Zone of skin (tissue), 1 donor: ENCODE data around the genes CATSPER3 and CDC25C.

GRCh38 chr5:134967451-134968059, at the start of gene CATSPER3:
CATSPER3 (plus strand) TSS chr5:134967907.
- RRBS = no CpG with 5 or more reads among the region's 6 CpGs

DNA sequence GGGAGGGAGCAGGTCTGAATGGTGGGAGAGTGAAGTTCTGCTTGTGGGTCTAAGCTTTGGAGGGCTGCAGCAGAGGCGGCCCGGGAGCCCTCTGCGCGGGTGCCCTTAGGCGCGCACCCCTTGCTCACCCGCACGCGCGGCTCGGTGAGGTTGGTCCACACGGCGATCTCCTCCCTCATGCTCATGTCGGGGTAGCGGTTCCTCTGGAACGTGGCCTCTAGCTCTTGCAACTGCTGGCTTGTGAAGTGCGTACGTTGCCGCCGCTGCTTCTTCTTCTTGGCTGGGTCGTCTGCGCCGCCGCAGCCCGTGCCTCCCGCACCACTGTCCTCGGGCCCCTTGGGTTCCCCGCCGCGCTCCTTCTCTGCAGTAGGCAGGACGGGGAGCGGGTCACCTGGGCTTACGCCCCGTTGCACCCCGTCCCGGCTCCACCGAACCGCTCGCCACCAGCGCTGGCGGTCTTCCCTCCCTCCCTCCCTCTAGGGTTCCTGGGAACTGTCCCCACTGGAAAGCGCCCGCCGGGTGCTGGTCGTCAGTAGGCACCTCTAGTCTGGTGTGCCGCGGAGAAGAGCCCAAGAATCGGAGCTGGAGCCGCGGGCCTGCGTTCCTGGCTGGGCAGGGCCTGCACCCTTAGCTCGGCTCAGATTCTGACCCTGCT, 2.8 kb downstream of the PITX1 start:
- RRBS = 11% methylated on average over 11 of the region's 52 CpGs

DNA sequence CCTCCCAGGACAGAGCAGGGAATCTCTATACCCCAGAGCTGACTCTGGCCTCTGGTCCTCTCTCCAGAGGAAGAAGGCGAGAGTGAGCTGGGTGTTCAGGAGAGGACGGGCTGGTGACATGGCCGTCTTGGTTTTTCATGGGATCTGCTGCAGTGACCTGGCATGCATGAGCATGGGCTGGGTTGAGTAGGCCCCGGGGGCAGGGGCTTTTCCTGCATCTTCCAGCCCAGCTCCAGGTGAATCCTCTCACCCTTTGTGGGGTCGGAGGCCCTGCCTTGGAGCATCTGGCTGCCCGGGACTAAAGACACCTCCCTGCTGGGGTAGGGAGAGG, 28.1 kb upstream of the PITX1 start:
- RRBS = 64% methylated on average over 3 of the region's 6 CpGs

DNA sequence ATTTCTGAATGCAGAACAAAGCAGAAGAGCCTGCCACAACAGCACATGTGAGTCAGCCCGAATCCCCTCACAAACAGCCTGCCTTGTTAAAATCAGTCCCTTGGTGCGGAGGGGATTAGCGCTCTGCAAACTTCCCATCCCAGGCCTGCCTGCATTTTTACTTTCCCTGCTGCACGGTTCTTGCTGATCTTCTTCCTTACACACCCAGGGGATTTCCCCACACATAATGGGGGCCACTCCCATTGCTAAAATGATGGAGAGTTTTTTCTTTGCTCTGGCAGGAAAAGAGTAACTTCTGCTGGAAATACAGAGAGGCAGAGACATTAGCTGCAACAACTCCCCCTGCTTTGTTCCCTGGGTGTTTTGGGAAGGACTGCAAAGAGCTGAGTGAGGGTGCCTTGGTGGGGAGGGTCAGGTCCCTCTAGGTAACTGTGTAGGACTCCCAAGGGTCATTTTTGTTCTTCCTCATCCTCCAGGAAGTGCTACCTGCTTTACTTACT, 78.4 kb upstream of the PITX1 start:
- RRBS = no CpG with 5 or more reads among the region's 4 CpGs

DNA sequence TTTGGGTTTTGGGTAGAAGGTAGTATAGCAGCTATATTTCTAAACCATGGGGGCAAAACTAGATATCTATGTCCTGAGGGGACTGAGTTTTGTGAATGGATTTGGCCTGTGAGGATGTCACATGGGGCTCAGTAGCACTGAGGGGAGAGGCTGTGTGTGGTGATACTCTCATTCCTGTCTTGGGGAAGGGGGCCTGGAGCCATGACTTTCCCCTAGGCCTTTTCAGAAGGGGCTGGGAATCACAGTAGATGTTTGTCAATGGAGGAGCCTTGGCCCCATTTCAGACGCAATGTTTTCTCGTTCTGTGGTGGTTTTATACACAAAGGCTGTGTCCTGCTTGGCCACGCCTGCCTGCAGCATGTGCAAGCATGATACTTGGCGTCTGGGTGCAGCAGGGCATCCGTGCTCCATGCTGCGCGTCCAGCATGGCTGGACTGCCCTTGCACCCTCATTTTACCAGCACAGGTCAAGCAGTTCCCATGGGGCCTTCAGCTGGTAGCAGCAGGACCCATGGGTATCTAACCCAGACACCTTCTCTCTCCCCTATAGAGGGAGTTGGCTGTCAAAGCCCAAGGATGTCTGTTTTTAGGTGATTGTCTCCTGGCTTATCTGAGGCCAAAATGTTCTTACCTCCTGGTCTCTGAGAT, 158.2 kb upstream of the PITX1 start:
- RRBS = no CpG with 5 or more reads among the region's 7 CpGs

- RRBS = 84% methylated on average over 2 of the region's 5 CpGs
Observed at GRCh38 chr5:135345900-135346607, 53.0 kb downstream of the MACROH2A1 start.

- RRBS = under 1% methylated on average over 11 of the region's 29 CpGs
Observed at GRCh38 chr5:135466121-135466631, 14.0 kb upstream of the TIFAB start.

DNA sequence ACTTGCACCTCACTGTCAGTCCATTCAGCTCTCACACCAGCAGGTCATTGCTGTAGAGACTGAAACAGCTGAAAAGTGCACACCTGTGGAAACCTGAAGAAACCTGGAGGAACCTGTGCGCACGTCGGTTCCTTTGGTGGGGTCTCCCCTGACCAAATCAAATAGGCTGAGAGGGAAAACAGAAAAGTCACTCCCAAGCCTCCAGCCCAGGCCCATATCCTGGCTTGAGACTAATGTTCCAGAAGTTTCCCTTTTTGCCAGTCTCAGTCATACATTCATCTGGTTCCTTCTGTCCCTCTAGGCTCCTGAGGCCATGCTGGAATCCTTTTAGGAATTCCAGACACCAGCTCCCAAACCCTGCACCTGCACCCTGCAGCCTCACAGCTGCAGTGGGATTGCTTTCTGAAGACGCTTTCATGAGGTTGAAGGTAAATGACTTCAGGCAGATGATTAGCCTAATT, 24.2 kb upstream of the CXCL14 start:
- RRBS = no CpG with 5 or more reads among the region's 4 CpGs

GRCh38 chr5:135704717-135705021, 125.9 kb upstream of the CXCL14 start:
- RRBS = no CpG with 5 or more reads among the region's 2 CpGs

DNA sequence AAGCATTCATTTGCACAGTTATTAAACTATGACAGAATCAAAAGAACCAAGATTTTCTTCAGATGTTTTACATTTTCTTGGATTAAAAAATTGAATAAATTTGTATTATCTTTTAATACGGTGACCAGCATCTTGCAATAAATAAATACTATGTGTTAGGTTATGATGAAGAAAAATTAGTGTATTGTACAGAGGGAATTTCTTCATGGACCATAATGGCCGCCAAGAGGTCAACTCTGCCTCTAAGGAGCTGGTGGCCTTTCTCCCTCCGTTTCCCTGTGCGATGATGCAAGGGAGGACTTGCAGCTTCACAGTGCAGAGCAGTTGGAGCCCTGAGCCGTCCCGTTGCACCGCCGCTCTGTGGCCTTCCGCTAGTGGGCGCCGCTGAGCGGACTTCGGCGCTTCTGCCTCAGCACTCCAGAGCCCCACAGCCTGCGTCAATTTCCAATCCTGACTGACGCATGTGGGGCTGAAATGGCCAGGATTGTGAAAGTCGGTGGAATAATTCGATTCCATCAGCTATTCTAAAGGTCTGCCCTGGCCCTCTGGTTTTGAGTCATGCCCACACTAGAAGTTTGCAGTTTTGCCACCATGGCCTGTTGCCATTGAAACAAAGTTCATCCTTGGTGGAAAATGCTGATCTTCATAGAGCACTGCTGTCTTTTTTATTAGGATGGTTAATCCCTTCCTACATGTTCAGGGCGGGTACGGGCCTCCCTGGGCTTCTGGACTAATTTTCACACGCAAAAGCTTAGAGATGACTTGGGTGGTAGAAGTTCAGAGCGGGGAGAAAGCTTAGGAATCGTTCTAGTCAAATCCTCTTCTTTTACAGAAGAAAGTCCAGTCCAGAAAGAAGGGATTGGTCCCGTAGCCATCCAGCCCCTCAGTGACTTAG, 22.7 kb upstream of the LECT2 start:
- RRBS = no CpG with 5 or more reads among the region's 24 CpGs

- RRBS = no CpG with 5 or more reads among the region's 7 CpGs
Observed at GRCh38 chr5:135999300-136000030, 29.3 kb upstream of the TGFBI start.

- RRBS = 85% methylated on average over 3 of the region's 11 CpGs
Observed at GRCh38 chr5:136055361-136055885, 26.6 kb downstream of the TGFBI start.

DNA sequence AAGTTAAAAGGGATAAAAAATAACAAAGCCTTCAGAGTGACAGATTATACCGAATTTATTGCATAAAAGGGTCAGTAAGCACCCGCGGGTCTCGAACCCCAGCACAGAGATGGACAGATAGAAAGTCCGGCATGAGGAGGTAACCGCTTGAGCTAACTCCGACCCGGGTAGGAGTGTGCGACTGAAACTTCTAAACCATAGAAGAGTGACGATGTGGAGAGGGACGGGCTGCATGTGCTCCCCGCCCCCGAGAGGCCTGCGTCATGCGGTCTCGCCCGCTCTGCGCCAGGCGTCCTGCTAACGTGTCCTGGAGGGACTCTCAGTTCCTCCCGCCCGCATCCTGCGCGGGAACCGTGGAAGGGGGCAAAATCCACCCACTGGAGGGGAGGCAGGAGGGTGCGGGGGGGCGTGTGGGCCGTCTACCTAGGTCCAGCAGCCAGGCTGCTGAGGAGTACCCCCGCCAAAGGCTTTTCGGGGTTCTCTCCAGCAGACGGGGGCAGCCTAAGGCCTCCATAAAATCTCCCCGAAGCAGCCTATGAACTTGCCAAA, 51.7 kb downstream of the TGFBI start:
- RRBS = no CpG with 5 or more reads among the region's 32 CpGs

DNA sequence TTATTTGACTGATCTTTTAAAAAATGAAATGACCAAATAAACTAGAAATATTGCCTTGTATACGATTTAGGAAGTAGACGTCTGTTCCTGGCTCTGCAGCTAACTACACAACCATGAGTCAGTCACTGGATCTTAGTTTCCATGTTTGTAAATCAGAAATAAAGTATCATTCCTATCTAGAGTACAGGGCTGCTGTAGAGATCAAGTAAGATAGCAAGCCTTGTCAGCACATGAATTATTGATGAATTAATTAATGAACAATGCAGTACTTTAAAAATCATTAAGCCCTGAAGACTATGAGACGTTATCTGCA, 48.1 kb upstream of the HNRNPA0 start:
- RRBS = no CpG with 5 or more reads among the region's 3 CpGs

DNA sequence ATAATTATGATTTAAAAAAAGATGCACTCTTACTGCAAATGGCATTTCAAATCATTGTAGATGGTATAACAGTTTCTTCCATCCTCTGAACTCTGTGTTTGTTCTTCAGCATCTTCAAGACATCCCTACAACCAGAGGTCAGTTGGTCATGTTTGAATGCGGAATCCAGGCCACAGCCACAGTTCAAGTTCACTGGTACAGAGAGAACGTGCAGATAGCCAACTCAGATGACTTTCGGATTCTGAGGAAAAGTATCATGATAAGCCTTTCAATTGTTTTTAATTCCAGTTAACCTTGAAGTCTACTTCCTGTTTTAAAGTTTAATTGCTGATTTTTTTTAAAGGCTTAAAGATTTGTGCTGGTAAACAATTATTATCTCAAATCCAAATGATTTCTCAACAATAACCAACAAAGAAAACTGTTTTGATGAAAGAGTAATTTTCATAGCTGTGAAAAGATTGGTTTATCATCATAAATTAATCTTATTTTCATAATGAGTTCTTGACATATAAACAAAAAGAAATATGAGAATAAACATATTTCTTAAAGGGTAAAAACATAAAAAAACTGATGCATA, 8.5 kb upstream of the MYOT start:
- RRBS = no CpG with 5 or more reads among the region's 3 CpGs

DNA sequence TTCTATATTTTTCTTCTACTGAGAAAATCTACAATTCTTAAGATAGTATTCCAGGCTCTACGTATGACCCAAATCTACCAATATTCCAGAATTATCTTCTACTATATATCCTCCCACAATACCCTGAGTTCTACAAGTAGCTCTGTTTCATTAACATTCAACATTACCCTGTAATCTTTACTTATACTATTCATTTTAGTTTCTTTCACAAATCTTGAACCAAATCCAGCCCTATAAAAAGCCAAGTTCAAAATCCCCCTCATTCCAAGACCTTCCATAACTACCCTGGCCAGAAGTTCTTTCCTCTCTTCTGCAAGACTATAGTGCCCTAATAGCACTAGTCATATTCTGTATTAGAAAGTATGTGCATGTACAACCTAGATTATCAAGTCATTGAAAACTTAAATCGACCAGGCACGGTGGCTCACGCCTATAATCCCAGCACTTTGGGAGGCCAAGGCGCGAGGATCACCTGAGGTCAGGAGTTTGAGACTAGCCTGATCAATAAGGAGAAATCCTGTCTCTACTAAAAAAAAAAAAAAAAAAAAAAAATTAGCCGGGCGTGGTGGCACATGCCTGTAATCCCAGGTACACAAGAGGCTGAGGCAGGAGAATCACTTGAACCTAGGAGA, 53.3 kb downstream of the FAM13B start:
- RRBS = no CpG with 5 or more reads among the region's 8 CpGs

DNA sequence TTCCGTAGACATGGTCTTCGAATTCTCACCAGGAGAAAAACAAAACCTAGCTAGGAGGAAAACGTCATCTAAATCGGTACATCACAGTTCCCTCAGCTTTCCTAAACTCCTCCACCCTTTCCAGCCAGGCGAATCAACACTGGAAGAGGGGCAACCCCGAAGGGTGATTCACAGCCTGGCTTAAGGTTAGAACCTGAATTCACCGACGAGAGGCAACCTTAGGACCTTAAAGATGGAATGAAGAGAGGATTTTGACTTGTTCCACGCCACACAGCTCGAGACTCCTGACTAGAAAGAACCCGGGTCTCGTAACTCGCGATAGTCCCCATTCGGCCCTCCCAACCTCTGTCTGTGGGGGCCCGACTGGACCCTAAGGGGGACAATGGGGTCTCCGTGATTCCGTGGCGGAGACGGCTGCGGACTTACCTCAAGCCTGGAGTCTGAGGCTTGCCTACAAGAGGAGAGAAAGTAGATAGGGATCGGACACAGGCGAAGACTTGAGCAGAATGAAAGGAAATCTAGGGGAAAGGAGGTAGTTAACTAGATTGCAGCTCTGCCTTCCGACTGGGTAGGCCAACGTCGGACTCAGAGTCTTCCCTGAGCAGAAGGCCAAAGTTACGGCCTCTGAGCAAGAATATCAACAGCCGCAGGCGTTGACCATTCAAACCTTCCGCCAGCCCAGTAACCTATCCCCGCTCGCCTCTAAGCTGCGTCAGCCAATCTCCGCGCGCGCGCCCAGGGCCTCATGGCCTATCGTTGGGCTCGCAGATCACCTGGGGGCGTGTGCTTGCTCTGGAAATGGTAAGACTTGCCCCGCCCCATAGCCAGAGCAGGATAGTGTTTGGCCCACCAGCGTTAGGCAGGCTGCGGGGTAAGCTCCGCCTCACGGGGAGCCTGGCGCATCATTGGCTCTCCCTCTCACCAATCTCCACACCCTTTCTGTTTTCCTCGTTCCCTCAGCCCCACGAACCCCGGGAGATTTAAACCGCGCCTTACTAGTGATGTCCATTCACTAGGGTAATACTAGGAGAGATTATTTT, at the start of gene CDC25C:
Gene CDC25C (minus strand): TSS at position 636 of the 1,040 bp plus-strand sequence.
- RRBS = no CpG with 5 or more reads among the region's 52 CpGs

GRCh38 chr5:138337283-138337672, 788 bp upstream of the FAM53C start:
- RRBS = no CpG with 5 or more reads among the region's 9 CpGs

GRCh38 chr5:138374917-138375250, 22.4 kb downstream of the KDM3B start:
- RRBS = no CpG with 5 or more reads among the region's 3 CpGs

GRCh38 chr5:138458457-138458825, 6.8 kb upstream of the EGR1 start:
- RRBS = 76% methylated on average over 1 of the region's 11 CpGs